Urinary bladder (tissue), 3 donors: ENCODE measurements around a stretch of chr10.

GRCh38 chr10:4372478-4373010 is 453.5 kb upstream of the AKR1E2 start:
- PRO-cap, result no peak
- RAMPAGE, long total RNA, result no peak

GRCh38 chr10:4639768-4640593 is 186.0 kb upstream of the AKR1E2 start:
- PRO-cap, result no peak
- RAMPAGE, long total RNA, result no peak

- PRO-cap, result no peak
- RAMPAGE, long total RNA, result no peak
Observed at GRCh38 chr10:4763935-4764309, 62.1 kb upstream of the AKR1E2 start.

DNA sequence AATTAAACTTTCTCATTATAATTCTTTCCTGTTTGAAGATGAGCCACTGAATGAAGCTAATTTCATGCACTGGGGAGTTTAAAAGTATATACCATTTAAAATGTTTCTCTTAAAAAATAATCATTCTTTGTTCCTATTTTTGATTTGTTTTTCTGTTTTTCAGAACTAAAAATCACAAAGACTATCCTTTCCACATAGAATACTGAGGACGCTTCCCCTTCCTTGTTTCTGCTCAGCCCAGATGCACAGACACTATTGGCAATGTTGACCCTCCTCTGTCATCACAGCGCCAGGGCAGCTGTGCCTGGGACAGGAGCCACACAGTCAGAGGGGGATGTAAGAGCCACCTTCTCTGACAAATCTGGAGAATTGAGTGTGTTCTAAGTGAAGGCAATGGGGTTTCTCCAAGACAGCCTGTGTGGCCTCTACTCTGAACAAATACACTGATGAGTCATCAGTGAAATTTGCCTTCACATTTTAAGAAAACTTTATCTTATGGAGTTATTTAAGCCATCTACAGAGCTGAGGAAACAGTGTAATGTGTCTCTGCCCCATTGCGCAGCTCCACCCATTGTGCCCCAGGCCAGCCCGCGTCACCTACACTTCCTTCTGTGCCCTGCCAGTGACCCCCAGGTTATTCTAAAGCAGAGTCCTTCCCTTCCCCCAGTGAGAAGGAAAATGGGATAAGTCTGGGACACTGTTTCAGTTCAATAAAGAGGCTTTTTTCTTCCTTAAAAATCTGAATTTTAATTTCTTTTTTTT is 21.5 kb downstream of the AKR1E2 start:
- PRO-cap, result bidirectional peak, plus-strand start at position 669 of the sequence, minus-strand start at position 439 of the sequence
- RAMPAGE, long total RNA, result no peak

- PRO-cap, result no peak
- RAMPAGE, long total RNA, result no peak
Observed at GRCh38 chr10:4902372-4903147, 60.7 kb upstream of the AKR1C1 start.

DNA sequence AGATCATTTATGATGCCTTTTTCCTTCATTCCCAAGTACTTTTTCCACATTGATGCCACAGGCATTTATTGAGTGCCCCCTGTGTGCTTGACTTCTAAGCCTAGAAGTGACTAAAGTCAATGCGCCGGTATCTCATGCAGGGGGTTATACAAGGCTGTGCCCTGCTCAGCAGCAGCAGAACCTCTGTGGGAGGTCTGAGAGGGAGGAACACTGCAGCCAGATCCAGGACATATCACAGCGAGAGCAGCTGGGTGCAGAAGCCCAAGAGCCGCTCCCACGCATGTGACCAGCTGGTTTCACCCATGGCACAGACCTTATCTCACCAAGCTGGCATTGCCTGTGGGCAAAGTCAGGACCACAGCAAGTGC is 31.7 kb upstream of the AKR1C1 start:
- PRO-cap, result no peak
- RAMPAGE, long total RNA, result no peak

GRCh38 chr10:4995179-4995654 is 8.4 kb downstream of the AKR1C2 start:
- PRO-cap, result no peak
- RAMPAGE, long total RNA, result no peak

DNA sequence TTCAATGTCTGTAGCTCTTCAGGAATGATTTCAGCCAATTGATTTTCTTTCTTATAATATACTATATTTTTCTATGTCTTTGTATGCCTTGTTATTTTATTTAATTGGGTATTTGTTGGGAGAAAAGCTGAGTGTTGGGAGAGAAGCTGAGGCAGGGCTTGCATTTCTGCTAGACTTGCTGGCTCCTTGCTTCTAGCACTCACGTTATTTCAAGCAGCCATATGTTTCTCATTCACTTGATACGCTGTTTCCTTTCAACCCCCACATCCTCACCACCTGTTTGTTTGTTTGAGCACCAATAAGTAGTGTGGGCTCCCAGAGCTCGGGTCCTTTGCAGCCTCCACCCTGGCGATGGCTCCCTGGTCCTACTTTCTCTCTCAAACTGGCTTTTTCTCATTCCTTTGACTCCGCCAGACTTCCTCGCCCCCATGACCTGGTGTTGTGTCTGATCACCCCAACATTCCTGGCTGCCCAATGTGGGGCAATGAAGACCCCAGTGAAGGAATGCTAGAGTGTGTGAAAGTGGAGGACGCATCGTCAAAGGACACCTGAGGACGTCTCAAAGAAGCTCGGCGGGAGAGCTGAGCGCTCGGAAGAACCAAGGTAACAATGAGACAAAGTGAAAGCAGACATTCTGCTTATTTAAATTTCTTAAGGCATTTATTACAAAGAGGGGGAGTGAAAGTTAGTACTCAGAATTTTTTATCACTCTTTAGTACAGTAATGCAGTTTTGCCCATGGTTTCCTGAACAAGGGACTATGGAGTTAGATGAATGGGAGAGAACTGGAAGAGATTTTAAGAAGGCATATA is 31.6 kb upstream of the AKR1C2 start:
- PRO-cap, result no peak
- RAMPAGE, long total RNA, result no peak

DNA sequence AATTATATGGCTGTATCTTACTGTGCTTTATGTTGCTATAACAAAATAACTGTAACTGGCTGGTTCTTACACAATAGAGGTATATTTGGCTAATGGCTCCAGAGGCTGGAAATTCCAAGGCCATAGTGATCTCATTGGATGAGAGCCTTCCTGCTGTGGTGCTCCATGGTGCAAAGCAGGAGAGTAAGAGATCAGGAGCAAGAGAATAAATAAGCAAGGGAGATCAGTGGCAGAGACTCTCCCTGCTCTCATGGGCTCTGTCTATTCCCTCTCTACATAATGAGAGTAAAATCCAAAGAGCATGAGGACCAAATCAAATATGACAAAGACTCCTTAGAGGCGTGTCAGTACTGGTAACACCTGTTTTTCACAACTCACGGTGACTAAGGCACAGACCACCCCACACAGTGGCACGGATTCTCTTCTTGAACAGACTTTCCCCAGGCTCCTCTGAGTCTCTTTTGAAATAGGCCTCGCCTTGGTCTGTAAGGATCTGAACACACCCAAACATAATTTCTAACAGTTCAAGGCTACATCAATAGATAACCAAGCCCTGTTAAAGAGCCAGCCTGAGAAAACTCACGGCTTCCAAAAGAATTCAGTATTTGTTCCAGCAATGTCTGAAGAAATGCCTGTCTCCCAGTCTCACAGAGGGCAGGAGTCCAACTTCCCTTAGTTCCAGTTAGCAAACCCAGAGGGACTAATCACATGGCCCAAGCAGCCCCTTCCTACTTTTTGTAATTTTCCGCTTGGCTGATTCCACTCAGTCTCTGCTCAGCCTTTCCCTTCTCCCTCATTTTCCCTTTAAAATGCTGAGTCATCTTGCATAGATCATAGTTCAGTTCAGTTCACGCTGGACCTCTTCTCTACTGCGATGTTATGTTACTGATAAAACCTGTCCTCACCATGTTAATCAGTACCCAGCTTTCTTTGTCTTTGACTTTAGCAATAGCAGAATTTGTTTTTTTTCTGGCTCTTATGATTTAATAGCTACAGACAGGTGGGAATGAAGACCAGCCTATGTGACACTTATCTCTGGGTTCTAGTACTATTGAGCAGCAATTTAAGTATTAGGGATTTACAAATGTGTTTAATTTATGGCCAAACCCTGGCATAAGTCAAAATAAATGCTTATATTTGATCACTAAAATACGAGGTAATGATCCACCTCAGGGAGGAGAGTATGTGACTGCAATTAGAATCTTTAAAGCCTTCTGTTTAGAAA is 22.7 kb upstream of the AKR1C3 start:
- PRO-cap, result no peak
- RAMPAGE, long total RNA, result no peak

GRCh38 chr10:5093048-5093434 is 1.2 kb upstream of the AKR1C3 start:
- PRO-cap, result no peak
- RAMPAGE, long total RNA, result no peak

DNA sequence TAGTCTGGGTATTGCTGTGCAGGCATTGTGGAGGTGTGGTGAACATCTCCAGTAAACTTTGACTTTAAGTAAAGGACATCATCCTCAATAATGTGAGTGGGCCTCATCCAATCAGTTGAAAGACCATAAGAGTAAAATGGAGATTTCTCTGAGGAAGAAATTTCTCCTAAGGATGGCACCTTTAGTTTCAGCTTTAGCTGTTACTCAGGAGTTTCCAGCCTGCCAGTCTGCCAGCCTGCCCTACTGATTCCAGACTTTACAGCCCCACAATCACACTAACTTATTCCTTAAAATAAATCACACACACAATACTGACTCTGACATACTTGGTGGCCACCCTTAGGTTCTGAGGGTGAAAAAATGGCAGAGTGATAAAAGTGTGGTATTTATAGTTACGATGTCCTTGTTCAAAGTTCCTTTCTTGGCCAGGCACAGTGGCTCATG is 2.5 kb upstream of the TUBAL3 start:
- PRO-cap, result no peak
- RAMPAGE, long total RNA, result no peak

DNA sequence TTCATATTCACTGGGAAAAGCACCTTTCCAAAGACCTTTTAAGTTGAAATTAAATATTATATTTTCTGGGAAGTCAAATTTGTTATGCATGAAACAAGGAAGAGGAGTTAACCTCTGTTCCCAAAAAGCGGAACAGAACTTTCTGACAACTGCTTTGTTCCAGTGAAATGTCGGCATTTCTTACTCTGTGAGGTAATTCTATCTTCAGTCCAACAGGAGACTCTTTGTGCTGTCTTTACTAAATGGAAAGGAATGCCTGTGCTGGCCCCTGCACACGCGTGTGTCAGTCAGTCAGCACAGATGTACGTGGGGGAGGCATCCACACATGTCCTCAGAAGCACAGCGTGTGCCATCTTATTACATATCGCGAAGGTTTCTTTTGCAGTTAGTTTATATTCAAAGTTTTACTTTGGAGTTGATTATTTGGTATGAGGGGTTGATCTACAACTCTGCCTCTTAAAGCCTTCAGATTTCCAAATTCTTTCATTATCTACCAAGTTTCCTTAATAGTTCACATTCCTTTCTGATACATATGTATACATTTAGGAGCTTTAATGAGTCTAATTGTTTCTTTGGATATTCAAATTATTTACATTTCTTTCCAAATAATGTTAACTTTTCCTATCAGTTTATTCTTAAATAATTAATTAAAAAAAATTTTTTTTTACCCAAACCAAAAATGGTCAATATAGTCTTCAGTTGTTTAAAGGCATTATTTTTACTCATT is 37.6 kb downstream of the NET1 start:
- PRO-cap, result no peak
- RAMPAGE, long total RNA, result no peak

GRCh38 chr10:5452120-5452661 is 39.8 kb downstream of the NET1 start:
- PRO-cap, result no peak
- RAMPAGE, long total RNA, result no peak

DNA sequence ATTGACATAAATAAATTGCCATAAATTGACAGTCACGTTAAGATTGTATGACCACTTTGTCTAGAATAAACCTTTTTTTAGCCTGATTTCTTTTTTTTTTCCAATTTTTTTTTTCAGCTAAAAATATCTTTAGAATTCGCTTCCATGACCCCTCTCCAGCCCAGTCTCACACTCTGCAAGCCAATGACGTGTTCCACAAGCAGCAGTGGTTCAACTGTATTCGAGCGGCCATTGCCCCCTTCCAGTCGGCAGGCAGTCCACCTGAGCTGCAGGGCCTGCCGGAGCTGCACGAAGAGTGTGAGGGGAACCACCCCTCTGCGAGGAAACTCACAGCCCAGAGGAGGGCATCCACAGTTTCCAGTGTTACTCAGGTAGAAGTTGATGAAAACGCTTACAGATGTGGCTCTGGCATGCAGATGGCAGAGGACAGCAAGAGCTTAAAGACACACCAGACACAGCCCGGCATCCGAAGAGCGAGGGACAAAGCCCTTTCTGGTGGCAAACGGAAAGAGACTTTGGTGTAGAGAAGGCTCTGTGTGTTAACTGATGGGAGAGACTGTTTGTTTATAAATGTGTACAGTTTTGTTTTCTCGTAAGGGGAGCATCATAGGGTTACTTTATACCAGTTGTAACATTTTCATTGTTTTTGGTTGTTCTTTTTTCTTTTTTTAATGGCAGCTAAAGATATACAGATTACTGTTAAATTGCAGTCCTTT is 42.7 kb downstream of the CALML5 start:
- PRO-cap, result no peak
- RAMPAGE, long total RNA, result no peak

GRCh38 chr10:5545771-5546328 is 21.1 kb downstream of the CALML3 start:
- PRO-cap, result bidirectional peak, plus-strand start at chr10:5546230, minus-strand start at chr10:5546053
- RAMPAGE, long total RNA, result no peak

DNA sequence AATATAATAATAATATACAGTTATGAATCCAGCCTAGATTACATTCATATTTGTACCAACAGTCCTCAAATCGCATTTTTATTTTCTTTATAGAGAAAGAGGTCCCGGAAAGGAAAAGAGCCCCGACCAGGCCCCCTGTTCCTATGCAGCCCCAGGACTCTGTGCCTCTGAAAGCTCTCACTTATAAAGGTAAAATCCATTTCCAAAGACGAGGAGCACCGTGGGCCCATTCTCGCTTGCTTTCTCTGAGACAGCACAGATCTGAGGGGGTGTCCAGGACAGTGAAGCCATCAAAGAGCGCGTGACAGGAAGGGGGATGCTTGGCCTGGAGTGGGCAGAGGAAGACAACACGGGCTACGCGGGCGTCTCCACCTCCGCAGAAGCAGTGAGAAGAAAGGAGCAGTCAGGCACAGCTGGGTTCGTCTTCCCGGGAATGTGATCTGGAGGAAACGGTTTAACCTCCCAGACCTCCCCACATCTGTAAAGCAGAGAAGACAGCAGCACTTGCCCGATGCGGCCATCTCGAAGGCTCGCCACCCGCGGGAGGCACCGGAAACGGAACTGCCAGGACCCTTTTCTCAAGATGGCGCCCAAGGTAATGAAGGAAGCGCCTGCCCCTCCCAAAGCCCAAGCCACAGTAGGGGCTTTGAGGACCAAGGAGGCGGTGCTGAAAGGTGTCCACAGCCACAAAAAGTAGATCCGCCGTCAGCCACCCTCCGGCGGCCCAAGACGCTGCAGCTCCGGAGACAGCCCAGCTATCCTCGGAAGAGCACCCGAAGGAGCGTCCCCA is 41.9 kb downstream of the ASB13 start:
- PRO-cap, result no peak
- RAMPAGE, long total RNA, result no peak

DNA sequence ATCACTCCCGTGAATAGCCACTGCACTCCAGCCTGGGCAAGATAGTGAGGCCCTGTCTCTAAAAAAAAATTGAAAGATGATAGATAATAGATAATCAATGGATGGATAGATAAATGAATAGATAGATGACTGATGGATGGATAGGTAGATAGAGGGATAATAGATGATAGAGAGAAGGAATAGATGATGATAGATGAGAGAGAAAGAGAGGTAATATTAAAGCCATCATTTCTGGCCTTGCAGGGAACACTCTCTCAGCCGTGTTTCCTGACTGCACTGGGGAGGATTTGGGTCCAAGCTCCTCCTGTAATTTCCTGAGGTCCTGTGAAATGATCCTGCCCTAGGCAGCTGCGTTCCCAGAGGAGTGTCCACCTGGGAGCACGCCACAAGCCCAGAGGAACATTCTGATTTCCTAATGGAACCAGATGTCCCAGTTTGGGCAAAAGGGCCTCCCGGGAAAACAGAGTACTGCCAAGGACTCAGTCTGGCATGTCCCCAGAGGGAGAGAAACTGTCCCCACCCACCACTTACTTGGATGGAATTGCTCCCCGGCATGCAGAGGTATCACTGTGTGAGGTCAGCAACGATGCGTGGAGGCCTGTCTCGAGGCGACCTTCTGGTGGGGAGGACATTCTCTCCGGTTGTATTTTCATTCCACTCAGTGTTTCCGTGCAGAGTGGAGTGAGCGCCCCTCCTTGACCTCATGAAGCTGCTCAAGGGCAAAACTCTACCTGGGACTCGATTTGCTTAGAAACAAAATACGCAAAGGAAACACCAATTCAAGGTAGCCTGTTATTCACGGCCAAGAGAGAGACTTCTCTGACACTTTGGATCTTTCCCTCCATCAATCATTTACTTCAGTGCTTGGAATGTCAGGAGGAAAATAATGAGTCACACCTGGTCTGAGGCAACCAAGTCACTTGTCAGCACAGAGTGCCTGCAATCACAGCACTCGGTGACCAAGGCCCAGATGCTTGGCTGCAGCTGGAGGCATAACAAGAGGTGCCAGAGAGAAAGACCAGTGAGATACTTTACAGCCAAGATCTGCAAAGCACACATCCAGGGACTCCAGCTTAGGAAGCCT is 34.4 kb downstream of the ASB13 start:
- PRO-cap, result no peak
- RAMPAGE, long total RNA, result no peak

- PRO-cap, result no peak
- RAMPAGE, long total RNA, result no peak
Observed at GRCh38 chr10:5650971-5651517, 15.4 kb downstream of the ASB13 start.

- PRO-cap, result no peak
- RAMPAGE, long total RNA, result no peak
Observed at GRCh38 chr10:5748830-5749508, 64.3 kb downstream of the GDI2 start.

DNA sequence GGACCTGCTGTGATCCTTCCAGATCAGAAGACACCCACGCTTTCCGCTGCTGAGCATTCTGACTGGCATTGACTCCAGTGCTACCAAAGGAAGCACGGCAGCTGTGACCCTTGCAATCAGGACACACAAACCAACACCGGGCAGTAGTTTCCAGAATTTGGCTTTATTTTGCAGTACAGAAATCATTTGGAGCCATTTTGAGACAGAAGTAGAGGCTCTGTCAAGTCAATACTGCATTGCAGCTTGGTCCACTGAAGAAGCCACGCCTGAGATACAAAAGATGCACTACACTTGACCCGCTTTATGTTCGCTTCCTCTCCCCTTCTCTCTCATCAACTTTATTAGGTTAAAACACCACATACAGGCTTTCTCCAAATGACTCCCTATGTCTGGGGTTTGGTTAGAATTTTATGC is 48.1 kb downstream of the GDI2 start:
- PRO-cap, result no peak
- RAMPAGE, long total RNA, result no peak